ENCODE measurements around a stretch of chr13.

DNA sequence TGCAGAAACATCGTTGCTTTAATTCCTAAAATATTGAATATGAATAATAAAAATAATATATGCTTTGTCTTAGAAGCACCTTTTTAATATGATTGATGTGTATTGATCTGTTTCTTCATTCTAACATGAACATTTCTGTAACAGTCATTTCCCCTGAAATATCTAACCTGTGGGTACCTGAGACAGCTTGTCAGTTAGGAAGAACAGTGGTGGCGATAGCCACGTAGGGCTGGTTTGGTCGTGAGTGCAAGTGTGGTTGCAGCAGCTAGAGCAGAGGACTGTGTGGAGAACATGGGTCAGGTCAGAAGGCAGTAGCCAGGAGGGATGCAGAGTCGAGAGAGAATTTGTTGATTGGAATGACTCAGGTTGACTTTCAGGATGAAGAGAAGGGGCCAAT, 106.6 kb downstream of the GGACT start:
- RRBS, result no CpG with 5 or more reads among the region's 5 CpGs

DNA sequence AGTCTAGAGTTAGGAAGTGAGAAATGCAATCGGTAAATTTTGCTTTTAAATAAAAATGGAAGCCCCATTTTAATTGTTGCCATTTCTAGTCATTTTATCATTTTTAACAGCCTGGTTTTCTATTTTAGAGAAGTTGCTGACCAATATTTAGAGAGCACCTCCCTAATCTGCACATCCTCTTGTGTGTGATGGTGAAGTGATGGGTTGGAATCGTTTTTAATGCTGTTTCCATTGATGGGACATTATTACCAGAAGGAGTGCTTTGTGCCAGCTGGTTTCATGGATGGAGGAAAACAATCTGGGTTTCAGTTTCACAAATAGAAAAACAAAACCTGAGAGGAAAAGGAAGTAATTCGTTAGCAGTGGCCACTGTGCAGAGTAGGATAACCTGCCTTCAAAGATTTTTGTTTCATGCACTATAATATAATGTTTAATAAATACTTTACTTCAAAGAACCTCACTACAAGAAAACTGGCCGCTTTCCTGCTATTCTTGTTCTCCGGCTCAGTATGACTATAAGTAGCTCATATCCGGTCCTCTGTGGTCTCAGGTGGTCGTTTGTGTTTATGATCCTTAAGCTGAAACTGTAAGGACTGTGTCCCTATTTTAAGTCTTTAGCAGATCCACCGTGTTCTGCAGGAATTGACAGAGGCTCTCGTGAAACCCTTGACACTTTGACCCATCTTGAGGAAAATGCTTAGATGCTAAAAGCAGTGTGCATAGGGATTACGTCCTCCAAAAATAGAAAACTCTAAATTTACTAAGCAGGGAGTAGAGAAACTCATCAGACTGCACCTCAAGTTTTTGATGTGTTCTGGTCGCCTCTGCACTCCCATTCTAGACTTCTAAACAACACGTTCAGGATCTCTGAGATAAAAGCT, 104.7 kb downstream of the GGACT start:
- RRBS, result no CpG with 5 or more reads among the region's 12 CpGs

- RRBS, result no CpG with 5 or more reads among the region's 12 CpGs
Measured at GRCh38 chr13:100547732-100548210, 40.8 kb downstream of the GGACT start.

- RRBS, result 100% methylated on average over 1 of the region's 13 CpGs
Measured at GRCh38 chr13:100560512-100561113, 28.0 kb downstream of the GGACT start.

DNA sequence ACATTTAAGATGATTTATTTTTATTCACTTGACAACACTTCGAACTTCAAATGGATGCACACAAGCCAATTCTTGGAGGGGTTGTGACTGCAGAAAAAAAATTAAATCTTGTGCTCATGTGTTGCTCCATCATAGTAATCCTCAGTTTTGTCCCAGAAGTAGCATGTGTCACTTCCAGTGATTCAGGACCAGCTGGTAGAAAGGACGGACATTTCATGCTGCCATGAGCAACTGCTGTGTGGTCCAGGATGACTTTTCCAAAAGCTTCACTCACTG, 71.1 kb downstream of the ITGBL1 start:
- RRBS, result no CpG with 5 or more reads among the region's 2 CpGs

DNA sequence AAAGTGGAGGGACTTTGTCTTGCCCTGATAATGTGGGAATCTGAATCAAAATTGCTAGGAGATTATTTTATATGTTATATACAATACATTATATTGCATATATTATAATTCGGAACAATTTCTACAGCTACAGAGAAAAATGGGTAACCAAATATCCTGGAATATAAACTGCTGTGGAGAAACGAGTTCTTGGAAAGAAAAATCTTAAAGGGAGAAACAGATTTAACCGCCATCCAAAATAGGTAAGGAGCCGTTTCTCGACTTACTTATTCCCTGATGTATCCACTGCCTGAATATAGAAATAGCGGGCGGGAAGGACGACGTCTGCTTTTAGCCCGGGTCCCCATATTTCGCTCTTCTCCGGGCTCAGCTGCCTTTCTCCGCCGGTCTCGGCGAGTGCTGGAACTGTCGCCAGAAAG, 544 bp downstream of the POGLUT2 start:
- RRBS, result no CpG with 5 or more reads among the region's 17 CpGs

DNA sequence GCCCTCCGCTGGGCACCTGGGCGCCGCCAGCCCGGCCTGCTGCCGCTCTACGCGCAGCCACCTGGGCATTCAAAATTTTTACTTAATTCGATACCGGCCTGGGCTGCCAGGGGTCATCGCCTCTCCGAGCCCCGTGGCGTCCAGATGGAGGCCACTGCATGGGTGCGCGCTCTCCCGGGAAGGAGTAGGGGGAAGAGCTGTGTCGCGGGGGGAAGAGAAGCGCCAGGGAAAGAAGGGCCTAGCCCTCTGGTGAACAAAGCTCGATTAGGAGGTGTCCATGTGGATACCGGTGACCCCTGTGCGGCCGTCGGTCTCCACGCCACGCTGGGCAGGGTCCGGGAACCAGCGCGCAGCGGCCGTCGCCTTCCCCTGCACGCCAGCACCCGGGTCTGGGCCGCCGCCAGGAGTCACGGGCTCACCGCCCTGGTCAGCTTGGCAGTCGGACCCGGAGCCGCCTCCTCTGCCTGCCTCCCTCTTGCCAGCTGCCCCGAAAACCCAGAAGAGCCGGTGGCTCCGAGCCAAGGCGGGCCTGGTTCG, 731 bp downstream of the BIVM start:
- RRBS, result 2% methylated on average over 30 of the region's 46 CpGs

DNA sequence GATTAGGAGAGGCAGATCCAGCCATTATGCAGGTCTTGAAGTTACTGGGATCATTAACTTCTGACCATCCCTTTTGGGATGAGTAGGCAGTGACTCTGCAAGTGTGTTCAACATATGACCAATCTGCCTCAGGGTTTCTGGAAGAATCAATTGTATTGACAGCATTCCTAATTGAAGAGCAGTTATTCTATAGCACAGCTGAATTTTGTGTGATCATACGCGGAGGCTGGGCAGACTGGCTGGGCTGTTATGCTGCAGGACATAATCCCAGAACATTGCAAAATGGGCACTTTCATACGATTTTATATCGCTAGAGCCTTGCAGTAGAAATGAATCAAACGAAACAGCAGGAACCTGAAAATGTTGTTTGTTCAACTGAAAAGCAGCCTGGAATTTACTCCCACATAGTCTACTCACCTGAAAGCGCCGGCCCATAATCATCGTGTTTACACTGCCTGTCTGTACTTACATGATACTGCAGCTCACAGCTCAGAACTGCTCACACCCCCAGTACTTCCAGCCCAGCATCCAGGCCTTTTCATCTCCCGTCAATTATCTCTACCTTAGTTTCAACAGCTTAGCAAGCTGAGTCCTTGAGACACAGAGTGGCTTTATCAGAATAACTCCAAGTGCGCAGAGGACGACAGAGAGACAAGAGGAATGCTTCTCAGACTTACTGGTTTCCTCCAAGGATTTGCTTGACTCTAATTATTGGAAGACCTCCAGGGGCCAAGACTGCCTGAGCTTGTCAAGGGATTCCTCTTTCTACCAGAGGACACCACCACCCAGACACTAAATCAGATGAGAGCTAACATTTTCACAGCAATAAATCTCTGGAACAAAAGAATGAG, 513.6 kb downstream of the DAOA start:
- RRBS, result no CpG with 5 or more reads among the region's 11 CpGs

DNA sequence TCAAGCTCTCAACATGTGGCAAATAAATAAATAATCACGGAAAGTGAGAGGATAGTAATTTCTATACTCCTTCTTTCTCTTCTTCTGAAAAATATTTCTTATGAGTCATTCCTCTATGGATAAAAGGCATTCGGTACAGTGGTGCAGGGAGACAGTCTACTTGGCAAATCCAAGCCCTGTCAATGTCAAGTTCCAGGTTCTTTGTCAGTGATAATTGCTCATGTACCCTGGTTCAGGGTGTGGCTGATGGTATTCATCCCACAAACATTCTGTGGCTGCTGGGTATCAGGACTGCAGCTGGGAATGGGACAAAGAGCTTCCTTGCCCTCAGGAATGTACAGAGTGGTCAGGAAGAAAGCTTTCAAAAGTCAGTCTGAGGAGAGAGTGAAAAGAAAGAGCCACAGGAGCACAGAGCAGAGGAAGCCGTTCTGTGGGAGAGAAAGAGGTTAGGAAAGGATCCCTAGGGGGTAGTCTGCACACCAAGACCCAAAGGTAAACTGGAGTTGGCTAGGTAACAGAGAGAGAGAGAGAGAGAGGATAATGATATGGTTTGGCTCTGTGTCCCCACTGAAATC, 384.1 kb downstream of the EFNB2 start:
- RRBS, result no CpG with 5 or more reads among the region's 3 CpGs

- RRBS, result no CpG with 5 or more reads among the region's 3 CpGs
Measured at GRCh38 chr13:106184848-106185347, 350.6 kb downstream of the EFNB2 start.

- RRBS, result no CpG with 5 or more reads among the region's 2 CpGs
Measured at GRCh38 chr13:106352223-106352493, 183.3 kb downstream of the EFNB2 start.

DNA sequence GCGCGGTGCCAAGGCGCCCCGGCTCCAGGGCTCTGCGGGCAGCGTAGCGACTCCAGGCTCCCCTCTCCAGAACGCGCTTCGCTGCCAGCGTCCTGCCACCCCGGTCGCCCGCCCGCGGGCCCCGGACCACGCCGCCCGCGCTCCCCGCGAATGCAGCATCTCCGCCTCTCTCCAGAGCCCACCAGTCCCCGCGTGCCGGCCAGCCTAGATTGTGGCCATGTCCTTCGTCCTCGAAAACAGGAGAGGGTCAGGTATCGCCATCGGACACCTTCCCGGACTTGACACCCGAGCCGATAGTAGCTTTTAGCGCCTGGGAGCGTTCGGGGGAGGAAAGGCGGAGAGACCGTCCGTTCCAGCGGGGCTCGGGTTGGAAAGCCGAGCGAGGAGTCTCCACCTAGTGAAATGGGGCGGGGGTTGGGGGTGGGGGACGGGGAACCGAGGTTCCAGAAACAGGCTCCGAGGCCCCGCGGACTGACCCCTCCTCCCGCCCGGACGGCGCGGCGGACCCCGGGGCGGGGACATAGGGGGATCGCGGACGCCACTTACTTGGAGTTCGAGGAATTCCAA, 1.1 kb downstream of the EFNB2 start:
- RRBS, result 15% methylated on average over 27 of the region's 62 CpGs

DNA sequence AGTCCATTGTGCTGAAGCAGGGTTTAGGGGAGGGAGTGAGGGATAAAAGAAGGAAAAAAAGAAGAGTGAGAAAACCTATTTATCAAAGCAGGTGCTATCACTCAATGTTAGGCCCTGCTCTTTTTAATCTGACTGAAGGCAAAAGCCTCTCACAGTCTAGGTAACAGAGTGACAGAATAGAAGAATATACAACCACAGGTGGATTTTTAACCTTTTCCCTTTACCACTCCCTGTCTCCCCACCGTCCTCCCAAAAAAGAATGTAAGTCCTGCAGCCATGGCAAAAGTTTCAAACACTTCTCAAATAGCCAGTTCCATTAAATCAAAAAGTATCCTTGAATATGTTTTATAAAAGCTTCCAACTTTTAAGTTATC, 9.1 kb downstream of the ARGLU1 start:
- RRBS, result no CpG with 5 or more reads among the region's 1 CpG

DNA sequence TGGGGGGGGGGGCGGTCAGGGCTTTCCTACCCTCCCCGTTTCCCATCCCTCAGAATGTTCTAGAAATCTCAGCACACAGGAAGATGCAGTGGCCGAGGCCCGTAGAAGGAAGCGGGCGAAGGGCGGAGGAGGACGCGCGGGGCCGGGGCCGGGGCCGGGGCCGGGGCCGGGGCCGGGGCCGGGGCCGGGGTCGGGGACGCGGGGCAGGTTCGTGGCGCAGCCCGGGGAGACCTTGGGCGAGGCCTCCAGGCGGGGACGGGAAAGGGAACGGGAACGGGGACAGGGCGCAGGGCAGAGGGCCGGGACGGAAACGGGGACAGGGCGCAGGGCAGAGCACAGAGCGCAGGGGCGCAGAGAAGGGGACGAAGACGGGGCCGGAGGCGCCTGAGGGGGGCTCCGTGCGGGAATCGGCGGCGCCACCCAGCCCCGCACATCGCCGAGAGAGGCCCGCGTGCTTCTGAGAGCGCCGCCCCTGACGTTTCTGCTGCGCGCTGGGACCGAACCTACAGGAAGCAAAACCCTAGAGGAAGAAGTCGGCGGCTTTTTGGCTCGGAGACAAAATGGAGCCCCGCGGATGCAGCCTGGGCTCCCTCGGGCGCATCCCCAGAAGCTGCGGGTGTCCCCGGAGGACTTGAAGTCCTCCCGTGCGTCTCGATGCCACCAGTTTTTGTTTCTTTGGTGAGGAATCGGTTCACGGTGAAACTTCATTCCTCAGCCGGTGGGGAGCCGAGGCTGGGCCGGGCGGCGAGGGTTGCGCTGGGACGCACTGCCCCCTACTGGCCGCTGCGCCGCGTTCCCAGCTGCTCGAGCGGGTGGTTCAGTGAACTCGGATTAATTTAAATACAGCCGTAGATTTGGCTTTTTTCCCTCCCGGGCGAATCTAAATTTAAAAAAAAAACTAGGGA, 349.8 kb upstream of the ARGLU1 start:
- RRBS, result 4% methylated on average over 26 of the region's 87 CpGs

DNA sequence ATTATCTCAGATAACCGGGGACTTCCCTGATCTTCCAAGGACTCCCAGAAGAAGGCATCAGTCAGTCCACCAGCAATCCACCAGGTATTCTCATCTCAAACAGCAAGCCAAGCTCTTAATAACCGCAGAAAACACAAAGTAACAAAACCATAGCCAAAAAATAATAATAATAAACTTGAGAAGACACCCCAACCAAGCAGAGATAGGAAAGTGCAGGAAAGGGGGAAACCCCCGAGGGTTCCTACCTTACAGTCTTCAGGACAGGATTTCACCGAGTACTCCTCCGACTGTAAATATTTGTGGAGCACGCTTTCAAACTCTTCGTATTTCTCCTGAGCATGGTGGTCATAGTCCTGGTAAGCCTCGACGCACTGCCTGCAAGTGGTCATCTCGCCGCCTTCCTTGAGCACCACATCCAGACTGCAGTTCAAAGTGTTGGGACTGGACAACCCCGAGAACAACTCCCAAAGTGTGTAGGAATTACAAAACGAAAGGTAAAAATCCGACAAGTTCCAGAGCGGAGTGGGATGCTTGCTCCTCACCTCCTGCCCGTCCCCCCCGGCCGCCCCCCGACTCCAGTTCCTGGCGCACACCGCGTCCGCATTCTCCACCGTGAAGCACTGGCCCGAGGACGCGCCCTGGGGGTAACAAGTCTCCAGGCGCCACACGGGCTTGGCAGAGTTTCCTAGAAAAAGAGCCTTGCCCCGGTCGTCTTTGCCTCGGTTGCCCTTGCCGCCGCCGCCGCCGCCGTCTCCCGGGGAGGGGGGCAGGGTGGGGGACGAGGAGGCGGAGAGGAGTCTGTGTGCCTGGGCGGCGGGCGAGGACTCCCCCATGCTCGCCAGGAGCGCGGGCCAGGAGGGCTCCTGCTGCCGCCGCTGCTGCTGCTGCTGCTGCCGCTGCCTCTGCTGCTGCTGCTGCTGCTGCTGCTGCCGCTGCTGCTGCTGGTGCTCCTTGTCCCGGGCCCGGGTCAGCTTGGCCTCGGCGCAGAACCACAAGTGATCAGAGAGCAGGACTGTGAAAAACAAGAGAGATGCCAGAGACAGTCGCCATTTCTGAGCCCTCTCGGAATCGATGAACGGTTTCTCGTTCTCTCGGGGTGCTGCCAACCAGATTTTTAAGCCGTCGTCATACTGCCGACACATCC, 1.5 kb downstream of the NALF1 start:
- RRBS, result 2% methylated on average over 10 of the region's 64 CpGs

DNA sequence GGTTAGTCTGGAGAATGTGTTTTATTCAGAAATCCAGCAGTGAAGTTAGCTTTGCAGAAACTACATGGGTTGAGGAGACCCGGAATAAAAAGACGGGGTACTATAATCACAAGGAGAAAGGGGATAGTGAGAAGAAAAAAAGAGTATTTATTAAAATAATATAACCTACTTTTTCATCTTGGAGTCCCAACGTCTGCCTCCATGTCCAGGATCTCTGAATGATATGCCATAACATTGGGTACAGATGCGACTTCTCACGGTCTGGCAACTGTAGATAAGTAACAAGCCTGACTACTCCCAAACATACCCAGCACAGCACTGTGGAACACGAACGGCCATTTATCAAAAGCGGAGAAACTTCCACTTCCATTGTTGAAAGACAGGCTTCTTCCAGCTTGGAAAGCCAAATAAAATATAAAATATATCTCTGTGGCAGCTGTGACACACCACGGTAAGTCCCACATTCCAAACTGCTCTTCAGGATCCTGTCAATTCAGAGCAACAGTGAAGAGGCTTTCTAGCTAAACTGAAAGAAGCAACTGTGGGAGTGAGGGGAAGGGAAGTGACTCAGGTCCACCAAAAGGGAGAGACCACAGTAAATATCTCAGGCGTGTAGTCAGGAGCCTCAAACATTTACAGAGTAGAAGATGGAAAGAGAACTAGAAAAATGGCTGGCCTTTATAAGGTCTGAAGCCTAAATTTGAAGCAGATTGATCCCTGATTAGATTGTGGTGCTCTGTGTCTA, 16.3 kb upstream of the NALF1 start:
- RRBS, result no CpG with 5 or more reads among the region's 10 CpGs

GRCh38 chr13:107926649-107927032, 59.3 kb upstream of the NALF1 start:
- RRBS, result no CpG with 5 or more reads among the region's 3 CpGs

DNA sequence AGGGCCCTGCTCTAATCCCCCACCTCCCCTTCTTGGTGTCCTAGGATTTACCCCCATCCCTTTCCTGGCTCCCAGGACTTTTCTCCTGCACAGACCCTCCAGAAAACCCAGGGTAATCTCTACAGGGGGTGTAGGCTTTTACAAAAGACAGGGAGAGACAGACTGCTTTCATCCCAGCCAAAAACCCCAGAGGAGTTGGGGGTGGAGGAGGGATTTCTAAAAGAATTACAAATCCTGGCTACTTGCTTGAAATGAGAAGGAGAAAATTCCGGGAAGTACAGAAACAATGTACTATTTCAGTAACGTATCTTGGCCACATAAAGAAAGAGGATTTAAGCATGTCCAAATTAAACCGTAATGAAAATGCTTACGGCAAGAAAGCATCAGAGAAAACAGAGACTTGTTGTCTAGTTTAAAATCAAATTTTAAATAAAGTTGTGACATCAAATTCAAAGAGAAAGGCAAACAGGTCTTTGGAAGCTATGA, 133.4 kb downstream of the TNFSF13B start:
- RRBS, result no CpG with 5 or more reads among the region's 4 CpGs

- RRBS, result no CpG with 5 or more reads among the region's 9 CpGs
Measured at GRCh38 chr13:108915483-108916180, 286.2 kb downstream of the MYO16 start.

DNA sequence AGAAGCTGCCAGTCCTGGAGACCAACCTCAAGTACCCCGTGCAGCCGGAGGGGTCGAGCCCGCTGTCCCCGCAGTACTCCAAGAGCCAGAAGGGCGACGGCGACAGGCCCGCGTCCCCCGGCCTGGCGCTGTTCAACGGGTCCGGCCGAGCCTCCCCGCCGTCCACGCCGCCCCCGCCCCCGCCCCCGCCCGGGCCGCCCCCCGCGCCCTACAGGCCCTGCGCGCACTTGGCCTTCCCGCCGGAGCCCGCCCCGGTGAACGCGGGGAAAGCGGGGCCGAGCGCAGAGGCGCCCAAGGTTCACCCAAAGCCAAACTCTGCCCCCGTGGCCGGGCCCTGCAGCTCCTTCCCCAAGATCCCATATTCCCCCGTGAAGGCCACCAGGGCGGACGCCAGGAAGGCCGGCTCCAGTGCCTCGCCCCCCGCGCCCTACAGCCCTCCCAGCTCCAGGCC, 511.4 kb downstream of the MYO16 start:
- RRBS, result 24% methylated on average over 37 of the region's 47 CpGs

Data from GM12891 (cell line).